ENCODE results near the gene RAB43.

DNA sequence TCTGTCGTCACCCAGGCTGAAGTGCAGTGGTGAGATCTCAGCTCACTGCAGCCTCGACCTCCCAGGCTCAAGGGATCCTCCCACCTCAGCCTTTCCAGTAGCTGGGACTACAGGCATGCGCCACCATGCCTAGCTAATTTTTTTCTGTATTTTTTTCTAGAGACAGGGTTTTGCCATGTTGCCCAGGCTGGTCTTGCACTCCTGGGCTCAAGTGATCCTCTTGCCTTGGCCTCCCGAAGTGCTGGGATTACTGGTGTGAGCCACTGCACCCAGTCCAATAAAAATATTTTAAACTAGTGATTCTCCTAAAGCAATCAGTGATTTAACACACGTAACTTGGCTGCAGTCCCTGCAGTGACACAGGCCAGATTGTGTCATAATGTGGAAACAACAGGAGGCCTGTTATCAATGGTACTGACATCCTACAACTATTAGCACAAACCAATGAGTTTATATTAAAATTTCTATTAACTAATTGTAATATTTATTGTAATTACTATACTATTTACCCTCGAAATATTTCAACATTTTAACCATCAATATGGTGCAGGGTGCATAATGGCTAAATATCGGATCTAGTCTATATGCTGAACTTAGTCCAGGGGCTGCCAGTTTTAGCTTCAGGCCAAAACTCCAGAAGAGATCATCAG is 1.7 kb upstream of the SEC61A1 start:
- PRO-cap = no peak
- RRBS, 2 experiments = no CpG with 5 or more reads among the region's 7 CpGs

- PRO-cap = no peak
- RRBS, 2 experiments = no CpG with 5 or more reads among the region's 10 CpGs
Observed at GRCh38 chr3:128112240-128113190, 11.1 kb downstream of the RUVBL1 start.

GRCh38 chr3:128231451-128231996 is 78.2 kb downstream of the EEFSEC start:
- PRO-cap = no peak
- RRBS, 2 experiments = no CpG with 5 or more reads among the region's 6 CpGs

GRCh38 chr3:128316263-128316556 is 150.5 kb downstream of the DNAJB8 start:
- PRO-cap = no peak
- RRBS, 2 experiments = no CpG with 5 or more reads among the region's 5 CpGs

DNA sequence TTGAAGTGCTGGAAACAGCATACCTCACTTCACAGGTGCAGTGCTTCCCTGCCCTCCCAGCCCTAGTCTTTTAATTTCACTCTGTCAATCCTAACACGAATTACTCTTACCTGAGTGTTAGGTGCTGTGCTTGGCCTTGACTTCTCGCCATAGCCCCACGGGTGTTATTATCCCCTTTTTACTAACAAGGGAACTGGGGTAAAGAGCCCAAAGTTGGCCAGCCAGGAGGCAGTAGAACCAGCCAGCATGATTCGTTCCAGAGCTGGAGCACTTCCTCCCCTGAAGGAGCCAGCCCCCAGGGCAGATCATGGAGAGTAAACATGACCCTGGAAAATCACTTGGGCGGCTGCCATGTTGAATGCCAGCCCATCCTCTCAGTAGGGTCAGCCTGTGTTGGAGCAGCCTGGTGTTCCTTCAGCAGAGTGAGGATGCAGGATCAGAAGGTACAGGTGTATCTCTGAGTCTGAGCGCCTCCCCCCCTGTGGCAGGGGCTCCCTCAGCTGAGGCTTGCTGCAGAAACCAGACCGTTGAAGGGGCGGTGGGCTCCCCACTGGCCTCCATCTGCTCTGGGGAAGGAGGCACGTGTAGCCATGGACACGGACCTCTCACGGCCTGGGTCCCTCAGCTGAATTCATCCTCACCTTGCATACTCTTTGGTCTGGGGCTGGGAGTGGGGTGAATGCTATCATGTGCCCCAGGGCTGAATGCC is 143.1 kb downstream of the DNAJB8 start:
- PRO-cap = no peak
- RRBS, 2 experiments = no CpG with 5 or more reads among the region's 11 CpGs

GRCh38 chr3:128410577-128411388 is 55.9 kb downstream of the DNAJB8 start:
- PRO-cap = no peak
- RRBS, 2 experiments = 87 to 88% methylated on average over 7 of the region's 29 CpGs

DNA sequence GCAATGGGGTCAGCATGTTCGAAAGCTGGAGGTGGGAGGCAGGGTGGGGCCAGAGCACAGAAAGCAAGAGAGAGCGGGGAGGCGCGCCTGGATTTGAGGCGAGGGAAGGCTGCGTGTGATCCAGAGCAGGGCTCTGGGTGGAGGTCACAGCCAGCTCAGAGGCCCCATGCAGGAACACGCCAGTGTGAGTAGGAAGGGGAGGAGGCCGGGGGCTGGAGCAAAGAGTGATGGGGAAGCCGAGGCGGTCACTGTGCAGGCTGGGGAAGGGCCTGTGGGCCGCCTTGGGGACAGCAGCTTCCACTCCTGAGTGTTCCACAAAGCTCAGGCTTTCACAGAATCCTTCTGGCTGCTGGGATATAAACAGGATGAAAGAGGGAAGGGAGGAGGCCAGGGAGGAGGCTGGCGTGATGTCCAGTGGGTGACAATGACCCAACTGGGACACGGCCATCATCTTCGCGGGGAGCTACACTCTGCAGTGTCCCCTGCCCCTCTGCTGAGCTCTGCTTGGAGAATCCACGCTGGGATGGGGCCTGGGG is 8.6 kb downstream of the DNAJB8 start:
- PRO-cap = no peak
- RRBS, 2 experiments = 60 to 85% methylated on average over 2 of the region's 16 CpGs

- PRO-cap = no peak
- RRBS, 2 experiments = 30 to 35% methylated on average over 5 of the region's 33 CpGs
Observed at GRCh38 chr3:128485671-128486418, 7.2 kb downstream of the GATA2 start.

GRCh38 chr3:128487596-128488210 is 5.3 kb downstream of the GATA2 start:
- PRO-cap = unidirectional peak, minus-strand start at chr3:128487866; unidirectional peak, minus-strand start at chr3:128487931
- RRBS, 2 experiments = 1 to 2% methylated on average over 18 to 25 of the region's 54 CpGs

- PRO-cap = no peak
- RRBS, 2 experiments = no CpG with 5 or more reads among the region's 13 CpGs
Observed at GRCh38 chr3:128549190-128549745, 56.3 kb upstream of the GATA2 start.

DNA sequence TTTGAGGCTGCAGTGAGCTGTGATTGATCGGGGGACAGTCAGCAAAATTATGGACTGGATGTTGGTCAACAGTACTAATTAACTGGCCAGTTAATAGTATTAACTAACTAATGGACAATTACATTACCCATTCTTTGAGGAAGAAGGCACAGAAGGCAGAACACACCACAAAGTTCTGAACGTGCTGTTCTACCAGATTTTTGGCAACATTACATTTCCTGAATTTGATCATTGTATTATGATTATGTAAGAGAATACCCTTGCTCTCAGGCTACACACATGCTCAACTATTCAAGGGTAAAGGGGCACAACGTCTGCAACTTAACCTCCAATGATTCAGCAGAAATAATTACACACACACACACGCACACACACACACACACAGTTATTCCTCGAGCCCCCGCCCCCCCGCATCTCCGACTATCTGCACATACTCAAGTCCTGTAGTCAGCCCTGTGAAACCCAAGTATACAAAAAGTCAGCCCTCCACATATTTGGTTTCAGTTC is 26.9 kb downstream of the RPN1 start:
- PRO-cap = no peak
- RRBS, 2 experiments = no CpG with 5 or more reads among the region's 8 CpGs

DNA sequence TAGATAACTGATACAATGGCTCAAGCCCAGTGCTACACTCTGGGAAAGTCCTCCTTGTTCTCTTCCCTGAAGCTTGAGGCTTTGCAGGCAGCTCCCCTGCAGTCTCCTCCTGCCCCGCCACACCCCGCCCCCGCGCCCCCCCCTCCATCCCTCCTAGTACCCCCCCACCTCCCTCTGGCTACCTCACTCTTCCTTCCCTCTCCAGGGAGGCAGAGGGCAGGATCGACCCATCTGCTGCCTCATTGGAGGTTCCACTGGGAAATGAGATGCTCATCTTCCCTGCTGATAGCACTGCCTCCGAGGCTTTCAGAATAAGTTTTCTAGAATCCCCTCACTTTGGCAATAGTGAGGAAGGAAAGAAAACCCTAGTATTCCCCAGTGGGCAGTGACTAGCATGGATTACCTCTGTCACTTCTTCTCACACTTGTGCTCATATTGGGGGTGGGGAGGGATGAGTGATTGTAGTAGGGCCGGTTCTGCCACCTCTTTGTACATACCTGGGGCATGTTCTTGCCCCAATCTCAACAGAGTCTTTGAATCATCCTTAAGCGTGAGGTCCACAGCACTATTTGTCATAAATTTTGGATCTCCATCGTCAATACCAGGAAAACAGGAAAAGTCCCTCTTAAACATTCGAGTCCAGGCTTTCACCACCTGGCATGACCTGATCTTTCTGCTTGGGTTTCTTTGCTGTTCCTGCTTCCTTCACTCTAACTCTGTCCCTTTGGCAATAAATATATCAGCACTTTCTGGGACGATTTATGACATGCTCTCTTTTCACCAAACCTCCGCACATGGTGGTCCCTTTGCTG is 16.2 kb upstream of the RAB7A start:
- PRO-cap = no peak
- RRBS, 2 experiments = no CpG with 5 or more reads among the region's 12 CpGs

DNA sequence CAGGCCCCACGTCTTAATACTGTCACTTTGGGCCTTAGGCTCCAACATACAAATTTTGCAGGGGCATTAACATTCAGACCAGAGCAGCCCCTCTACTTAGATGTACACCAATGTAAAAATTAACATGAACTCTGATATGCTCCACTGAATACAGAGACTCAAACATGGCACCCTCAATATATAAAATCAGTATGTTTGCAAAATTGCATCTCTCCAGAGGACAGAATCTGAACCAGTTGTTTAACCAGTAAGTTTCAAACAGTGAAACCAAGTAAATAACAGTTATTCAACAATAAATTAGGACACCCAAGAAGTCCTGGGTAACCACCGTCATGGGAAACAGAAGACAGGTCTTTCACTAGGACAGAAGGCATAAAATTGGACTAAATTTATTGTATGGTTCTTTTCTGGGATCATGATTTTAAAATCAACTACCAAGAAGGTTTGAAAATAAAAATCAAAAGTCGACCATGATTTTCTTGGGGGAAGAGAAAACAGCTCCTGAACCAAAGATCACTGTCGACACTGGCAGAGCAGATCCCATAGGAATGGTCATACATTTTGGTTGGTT is 40.2 kb downstream of the RAB7A start:
- PRO-cap = no peak
- RRBS, 2 experiments = no CpG with 5 or more reads among the region's 4 CpGs

DNA sequence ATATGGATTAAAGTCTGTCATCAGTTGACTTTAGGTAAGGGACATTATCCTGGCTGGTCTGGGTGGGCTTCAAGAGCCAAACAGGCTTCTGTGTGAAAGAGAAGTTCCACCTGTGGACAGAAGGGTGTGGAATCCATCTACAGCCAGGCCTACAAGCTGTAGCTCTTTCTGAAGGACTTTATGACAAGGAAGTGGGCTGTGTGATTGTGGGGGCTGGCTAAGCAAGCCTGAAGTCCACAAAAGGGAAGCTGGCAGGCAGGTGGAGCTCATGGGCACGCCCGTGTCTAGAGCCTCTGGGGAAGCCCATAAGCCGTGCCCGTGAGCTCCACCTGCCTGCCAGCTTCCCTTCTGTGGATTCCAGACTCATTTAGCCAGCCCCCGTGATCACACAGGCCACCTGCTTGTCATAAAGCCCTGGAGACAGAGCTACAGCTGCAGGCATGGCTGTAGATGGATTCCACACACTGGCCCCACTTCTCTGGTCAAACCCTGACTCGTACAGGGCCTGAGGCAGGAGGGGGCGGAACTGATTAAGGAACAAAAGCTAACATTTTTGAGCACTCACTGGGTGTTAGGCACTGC is 15.2 kb downstream of the EFCC1 start:
- PRO-cap = no peak
- RRBS, 2 experiments = no CpG with 5 or more reads among the region's 7 CpGs

DNA sequence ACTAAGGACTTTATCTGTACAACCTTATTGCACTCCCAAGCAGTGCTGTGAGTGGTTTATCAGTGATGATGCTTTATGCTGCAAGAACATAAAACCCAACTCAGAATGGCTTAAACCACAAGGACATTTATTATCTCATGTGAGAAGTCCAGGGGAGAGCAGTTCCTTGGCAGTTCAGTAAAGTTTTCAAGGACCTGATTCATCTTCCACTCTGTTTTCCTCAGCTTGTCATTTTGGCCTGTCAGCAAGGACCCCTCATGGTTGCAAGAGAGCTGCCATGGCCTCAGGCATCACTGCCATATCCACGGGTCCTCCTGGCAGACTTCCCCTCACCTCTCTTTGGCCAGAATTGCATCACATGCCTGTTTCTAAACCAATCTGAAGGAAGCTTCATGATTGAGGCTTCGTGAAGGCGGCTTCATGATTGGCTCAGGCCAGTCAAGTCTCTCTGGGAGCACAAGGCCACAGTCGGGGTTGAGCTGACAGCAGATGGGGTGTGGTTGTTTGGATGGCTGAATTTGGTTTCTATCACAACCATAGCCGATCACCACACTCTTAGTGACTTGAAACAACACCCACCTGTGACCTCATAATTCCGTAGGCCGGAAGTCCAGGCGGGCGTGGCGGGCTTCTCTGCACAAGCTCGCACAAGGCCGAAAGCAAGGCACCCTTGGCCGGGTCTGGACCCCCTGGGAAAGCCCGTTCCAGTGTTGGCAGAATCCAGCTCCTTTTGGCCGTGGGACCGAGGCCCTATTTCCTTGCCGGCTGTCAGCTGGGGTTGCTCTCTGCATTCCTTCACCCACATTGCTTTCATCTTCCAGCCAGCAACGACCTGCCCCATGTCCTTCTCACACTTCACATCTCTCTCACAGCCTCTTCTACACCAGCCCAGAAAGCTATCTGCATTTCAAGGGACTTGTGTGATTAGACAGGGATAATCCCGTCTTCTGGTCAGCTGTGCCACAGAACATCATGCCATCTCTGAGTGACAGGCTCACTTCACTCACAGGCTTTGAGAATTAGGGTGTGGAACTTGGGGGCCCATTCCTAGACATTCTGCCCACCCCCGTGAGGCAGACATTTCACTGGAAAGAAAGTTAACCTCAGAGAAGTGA is 16.1 kb downstream of the EFCC1 start:
- PRO-cap = no peak
- RRBS, 2 experiments = 64 to 76% methylated on average over 9 to 11 of the region's 20 CpGs

DNA sequence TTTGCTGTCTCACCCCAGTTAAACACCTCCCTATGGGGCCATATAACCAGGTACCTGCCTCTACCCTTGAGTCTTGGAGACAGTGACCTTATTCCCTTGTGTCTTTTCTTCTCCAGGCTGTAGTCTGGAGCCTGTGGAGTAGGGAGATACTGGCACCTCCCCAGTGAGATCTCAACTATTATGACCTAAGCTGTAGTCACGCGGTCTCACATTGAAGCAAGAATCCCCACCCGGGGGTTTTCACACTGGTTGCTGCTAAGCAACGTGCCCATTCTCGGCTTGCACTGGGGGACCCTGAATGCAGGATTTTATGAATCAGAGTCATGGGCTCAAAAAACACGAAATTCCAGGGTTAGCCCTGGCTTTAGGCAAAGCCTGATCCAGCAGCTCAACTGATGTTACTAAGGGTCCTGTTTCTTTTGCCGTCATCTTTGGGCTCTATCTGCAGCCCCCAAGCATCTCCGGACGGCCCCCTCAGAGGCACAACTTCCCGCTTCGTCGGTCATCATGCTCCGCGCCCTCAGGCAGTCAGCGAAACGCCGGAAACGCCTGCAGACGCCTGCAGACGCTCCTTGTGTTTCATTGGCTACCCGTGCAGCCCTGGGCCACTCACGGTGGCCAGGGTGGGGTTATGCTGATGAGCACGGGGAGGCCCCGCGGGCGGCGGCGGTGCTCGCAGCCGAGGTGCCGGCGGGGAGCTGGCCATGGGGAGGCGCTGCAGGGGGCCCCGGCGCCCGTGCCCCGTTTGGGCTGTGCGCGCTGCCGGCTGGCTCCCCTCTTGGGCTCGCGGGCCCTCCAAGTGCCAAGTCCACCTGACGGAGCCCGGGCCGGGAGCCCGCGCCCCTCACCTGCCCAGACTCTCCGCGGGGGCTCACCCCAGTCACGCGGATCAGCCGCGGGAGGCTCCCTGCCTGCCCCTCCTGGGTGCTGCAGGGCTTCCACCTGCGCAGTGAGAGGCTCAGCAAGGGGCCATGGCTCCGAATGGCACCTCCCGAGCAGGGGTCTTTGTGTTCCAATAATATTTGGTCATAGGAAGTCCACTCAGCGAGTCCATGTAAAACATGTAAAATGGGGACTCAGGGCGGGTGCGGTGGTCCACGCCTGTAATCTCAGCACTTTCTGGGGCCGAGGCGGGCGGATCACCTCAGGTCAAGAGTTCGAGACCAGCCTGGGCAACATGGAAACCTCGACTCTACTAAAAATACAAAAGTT is 25.9 kb downstream of the EFCC1 start:
- PRO-cap = unidirectional peak, minus-strand start at position 530 of the sequence
- RRBS, 2 experiments = 2 to 3% methylated on average over 23 of the region's 65 CpGs

DNA sequence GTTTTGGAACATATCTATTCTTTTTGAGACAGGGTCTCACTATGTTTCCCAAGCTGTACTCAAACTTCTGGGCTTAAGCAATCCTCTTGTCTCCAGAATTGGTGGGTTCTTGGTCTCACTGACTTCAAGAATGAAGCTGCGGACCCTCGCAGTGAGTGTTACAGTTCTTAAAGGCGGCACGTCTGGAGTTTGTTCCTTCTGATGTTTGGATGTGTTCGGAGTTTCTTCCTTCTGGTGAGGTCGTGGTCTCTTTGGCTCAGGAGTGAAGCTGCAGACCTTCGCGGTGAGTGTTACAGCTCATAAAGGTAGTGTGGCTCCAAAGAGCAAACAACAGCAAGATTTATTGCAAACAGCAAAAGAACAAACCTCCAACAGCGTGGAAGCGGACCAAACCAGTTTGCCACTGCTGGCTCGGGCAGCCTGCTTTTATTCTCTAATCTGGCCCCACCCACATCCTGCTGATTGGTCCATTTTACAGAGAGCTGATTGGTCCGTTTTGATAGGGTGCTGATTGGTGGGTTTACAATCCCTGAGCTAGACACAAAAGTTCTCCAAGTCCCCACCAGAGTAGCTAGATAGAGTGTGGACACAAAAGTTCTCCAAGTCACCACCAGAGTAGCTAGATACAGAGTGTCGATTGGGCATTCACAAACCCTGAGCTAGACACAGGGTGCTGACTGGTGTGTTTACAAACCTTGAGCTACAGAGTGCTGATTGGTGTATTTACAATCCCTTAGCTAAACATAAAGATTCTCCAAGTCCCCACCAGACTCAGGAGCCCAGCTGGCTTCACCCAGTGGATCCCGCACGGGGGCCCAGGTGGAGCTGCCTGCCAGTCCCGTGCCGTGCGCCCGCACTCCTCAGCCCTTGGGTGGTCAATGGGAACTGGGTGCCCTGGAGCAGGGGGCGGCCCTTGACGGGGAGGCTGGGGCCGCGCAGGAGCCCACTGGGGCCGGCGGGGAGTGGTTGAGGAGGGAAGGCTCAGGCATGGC is 7.2 kb downstream of the GP9 start:
- PRO-cap = no peak
- RRBS, 2 experiments = 34 to 40% methylated on average over 2 of the region's 25 CpGs

GRCh38 chr3:129121728-129122646 is at the start of gene RAB43:
RAB43 (minus strand) TSS chr3:129121804.
- PRO-cap = no peak
- RRBS, 2 experiments = 15 to 17% methylated on average over 11 to 14 of the region's 81 CpGs

GRCh38 chr3:129122647-129122963 is 1.0 kb upstream of the RAB43 start:
- PRO-cap = no peak
- RRBS, 2 experiments = no CpG with 5 or more reads among the region's 5 CpGs

GRCh38 chr3:129134664-129135001 is 13.0 kb upstream of the RAB43 start:
- PRO-cap = no peak
- RRBS, 2 experiments = no CpG with 5 or more reads among the region's 4 CpGs

Data from astrocyte (in vitro differentiated cells and primary cell).